Umbilical cord (tissue), 2 donors: ENCODE results near the genes GABBR2 and COL15A1.

DNA sequence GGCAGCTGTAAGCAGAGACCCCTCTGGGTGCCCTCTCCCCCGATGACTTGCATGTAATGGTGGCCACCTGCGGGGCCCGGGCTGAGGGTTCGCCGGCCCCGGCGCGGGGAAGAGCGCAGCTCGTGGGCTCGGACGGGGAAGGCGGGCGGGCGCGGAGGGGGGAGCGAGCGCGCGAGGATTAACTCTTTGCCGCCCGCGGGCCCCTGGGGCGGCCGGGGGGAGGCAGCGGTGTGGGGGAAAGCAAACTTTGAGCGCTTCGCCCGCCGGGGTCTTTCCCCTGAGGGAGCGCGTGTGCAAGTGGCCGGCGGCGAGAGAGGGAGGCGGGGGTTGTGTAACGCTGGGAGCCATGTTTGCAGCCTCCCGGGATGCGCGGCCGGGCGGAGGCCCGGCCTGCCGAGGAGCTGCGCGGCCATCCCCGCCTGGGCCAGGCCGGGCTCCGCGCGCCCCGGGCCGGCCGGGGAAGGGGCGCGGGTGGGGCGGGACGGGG lies 505 bp downstream of the ANP32B start:
- RAMPAGE, long total RNA = no peak

DNA sequence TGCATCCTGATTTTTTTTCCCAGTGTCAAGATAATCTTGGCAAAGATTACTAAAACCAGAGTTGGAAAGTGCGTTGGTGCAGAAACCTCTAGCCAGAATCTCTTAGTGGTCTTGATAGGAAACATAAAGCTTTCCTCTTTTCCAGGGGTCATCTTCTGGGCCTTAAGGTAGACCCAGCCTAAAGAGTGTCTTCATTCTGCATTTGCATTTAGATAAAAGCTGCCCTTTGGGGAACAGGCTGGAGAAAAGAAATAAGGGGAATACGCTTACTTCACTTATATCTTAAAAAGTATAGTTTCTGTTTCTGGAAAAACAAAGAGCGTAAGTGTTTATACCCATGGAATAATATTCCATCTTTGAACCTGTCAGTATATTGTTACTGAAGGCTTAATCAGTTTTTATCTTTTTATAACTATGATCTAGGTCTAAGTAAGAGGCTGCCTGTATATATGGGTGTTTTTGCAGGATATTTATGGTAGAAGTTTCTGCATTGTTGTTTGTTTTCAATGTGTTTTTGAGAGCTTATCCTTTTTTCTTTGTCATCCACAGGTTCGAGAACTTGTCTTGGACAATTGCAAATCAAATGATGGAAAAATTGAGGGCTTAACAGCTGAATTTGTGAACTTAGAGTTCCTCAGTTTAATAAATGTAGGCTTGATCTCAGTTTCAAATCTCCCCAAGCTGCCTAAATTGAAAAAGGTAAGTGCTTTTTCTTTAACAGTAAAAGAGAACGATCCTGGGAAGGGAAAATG lies 11.1 kb downstream of the ANP32B start:
- RAMPAGE, long total RNA = no peak

DNA sequence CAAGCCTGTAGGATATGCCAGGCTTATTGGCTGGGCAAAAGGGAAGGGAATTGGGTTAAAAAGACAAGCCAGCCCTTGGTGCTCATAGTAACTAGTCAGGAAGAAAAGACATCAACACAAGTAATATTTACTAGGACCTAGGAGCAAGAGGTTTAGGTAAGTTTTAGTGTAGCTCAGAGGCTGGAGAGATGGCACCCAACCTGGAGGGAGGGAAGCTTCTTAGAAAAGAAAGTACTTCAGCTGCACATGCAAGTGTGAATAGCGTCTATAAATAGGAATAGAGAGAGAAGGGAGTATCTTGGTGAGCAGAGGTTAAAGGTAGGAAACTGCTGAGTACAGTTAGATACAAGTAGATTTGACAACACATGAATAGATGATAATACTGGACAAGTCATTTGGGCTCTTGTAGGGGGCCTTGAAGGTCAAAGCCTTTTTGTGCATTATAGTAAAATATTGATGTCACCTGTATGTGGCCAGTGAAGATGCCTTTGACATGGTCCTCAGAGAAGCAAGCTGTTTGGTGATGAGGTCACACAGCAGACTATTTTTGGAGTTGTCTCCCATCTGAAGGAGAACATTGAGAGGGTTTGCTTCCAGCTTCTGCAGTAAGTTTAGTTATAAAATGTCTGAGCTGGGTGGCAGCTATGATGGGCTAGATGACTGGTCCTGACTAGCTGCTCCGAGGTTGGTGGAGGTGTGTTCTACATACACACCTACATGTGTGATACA lies 34.2 kb downstream of the ANP32B start:
- RAMPAGE, long total RNA = no peak

DNA sequence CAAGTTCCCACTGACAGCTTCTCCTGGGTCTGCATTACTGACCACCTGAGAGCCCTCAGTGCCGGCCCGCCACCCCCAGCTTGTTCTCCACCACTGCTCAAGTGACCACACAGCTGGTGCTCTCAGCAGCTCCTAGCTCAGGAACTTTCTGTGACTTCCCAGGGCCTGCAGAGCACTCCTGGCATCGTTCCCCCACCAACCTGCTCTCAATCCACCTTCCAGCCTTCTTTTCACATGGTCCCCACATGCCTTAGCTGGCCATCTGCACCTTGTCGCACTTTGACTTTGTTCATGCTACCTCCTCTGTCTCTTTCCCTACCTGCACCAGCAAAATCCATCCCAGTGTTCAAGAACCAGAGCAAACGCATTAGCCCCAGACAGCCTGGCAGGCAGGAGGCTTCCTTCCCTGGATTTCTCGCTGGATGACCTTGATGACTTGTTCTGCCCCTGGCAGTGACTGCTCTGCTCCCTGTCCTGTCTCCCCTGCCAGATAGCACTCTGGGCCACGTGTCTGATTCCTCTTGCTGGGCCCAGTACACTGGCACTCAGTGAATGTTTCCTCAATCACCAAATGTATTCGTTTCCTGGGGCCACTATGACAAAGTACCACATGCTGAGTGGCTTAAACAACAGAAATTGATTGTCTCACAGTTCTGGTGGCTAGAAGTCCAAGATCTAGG lies 35.0 kb upstream of the NANS start:
- RAMPAGE, long total RNA = no peak

DNA sequence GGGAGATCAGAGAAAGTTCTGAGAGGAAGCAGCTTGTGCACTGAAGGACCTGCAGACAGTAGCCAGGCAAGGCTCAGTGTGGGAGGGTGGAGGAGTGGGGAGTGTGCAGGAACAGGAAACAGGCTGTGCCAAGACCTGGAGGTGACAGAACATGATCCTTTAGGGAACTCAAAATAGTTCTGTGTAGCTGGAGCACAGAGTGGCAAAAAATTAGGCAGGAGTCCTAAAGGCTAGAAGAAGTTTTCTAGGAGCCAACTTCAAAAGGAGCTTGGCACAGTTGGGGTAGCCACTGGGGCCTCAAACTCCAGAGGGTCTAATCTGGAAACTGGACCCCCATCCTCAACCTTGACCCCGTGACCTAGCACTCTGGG lies 19.1 kb upstream of the NANS start:
- RAMPAGE, long total RNA = no peak

DNA sequence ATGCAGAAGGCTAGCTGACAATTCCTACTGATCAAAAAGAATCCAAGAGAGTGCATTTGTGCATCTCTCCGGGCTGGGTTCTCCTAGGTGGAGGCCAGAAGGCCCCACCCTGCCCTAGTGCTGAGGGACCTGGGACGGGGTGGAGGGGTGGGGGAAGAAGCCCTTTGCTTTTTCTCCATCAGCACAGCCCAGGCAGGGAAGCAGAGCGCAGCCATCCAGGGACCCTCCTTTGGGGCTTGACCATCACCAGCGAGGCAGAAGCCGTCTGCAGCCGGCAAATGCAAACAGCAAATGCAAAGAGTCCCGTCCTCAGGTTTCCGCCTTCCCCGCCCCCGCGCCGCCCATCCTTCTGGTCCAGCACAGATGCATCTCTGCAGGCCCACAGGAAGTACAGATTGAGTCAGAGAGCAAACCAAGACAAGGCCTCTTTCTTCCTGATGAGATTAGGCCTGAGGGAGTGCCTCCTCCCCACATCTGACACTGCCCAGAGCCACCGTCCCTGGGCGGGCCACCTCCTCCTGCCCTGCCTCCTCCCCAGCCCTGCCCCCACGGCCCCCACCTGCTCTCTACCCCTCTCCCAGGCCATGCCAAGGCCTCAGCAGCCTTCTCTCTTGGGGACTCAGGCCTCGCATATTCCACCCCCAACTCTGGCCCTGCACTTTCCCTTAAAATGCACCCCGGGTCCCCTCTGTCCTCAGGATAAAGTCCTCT lies 23.4 kb downstream of the CORO2A start:
- RAMPAGE, long total RNA = no peak

- RAMPAGE, long total RNA = no peak
These were observed 15.4 kb downstream of the CORO2A start for GRCh38 chr9:98177003-98177422.

DNA sequence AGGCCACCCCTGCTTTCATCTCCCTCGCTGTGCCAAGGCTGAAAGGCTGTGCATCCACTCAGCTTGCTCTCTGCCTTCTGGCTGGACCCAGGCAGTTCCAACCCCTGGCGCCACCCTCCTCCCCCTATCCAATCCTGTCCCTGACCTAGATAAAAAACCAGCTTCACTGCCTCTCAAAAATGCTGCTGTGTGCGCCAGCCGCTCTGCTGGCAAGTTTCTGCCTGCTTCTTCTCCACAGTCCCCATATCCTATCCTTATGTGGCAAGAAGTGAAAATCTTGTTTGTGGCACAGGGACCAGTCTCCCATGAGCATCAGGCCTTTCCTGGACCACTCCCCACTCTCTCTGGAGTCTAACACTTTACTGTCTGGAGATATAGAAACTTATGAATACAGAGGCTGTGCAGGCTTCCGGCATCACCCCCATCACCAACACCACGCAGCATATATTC lies 22.5 kb upstream of the CORO2A start:
- RAMPAGE, long total RNA = no peak

- RAMPAGE, long total RNA = no peak
These were observed 26.6 kb upstream of the CORO2A start for GRCh38 chr9:98218726-98219657.

GRCh38 chr9:98226454-98226948 lies 28.9 kb downstream of the TBC1D2 start:
- RAMPAGE, long total RNA = no peak

- RAMPAGE, long total RNA = no peak
These were observed 27.6 kb downstream of the TBC1D2 start for GRCh38 chr9:98227742-98228289.

DNA sequence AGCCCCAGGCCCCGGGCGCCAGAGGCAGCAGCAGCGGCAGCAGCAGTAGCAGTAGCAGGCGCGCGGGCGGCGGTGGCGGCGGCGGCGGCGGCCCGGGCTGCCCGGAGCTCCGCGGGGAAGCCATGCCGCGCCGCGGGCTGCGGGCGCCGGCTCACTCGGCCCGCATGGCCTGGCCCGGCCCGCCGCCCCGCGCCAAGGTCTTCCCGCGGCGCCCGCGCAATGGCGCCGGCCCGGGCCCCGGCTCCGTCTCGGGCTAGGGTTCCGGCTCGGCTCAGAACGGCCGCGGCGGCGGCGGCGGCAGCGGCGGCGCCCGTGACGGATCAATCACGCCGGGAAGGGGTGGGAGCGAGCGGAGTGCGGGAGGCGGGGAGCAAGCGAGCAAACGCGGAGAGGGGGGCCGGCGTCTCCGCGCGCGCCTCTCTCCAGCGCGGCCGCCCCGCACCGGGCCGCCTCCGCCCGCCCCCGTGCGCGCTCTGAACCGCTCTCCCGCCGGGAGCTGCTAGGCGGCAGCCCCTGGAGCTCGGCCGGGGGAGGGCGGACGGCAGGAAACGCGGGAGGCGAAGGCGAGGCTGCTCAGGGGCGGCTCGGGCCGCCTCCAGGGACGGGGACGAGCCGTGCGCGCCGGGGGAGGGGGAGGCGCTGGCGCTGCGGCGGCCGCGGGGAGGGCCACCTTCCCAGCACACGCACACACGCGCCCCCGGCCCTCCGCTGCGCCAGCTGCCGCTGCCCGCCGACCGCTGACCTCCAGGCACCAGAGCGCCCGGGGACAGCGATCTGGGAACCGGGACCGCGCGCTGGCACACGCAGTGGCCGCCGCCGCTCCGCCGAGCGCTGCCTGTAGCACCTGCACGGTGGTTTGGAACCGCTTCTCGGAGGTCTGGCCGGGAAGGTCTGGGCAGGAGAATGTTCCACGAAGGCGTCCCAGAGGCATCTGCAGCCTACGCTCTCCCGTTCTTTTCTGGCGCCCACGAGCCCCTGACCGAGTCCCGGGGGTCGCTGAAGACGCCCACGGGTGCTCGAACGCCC lies at the start of gene GABBR2:
TSS of gene GABBR2 (minus strand) at position 322 of the 1,026 bp plus-strand sequence.
- RAMPAGE, long total RNA = no peak

GRCh38 chr9:98832909-98833761 lies 25.7 kb downstream of the GALNT12 start:
- RAMPAGE, long total RNA = no peak

DNA sequence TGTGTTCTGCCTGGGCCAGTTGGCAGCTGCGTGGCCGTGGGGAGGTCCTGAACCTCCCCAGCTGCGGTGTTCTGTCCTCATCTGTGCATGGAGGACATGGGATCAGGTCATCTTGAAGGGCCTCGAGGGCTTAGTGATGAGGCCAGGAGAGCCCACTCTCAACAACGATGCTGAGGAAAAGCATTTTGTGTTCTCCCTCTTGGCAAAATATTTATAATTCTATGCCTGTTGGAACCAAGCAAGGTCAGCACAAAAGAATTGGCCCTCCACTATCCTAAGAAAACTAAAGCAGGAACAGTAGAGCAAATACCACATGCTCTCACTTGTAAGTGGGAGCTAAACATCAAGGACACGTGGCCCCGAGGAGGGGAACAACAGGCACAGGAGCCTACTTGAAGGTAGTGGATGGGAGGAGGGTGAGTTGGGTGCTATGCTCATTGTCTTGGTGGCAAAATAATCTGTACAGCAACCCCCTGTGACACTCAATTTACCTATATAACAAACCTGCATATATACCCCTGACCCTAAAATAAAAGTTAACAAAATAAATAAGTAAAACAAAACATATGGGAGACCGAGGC lies 63.1 kb upstream of the COL15A1 start:
- RAMPAGE, long total RNA = no peak

DNA sequence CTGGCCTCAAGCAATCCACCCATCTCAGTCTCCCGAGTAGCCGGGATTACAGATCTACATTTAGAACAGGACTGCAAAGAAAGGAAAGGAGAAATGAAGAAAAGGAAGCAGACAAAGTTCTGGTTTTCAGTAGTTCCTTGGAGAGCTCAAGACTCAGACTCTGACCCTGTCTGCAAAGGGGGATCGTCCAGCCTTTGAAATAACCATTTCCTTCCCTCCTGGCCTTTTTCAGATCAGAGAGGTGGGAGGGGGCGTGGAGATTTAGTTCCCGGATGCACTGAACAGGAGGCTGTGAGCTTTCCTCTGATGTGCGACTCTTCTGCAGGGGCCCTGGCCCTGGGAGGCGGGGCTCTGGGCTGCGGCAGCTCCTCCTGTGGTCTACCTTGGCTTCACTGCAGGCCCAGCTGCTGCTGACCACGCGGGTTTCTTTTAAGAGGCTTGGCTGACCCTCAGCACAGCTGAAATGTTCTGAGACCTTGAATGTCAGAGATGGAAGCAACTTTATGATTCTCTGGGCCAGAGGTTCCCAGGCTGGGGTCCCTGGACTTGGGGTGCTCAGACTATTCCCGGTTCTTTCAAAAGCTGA lies 27.1 kb upstream of the COL15A1 start:
- RAMPAGE, long total RNA = no peak

DNA sequence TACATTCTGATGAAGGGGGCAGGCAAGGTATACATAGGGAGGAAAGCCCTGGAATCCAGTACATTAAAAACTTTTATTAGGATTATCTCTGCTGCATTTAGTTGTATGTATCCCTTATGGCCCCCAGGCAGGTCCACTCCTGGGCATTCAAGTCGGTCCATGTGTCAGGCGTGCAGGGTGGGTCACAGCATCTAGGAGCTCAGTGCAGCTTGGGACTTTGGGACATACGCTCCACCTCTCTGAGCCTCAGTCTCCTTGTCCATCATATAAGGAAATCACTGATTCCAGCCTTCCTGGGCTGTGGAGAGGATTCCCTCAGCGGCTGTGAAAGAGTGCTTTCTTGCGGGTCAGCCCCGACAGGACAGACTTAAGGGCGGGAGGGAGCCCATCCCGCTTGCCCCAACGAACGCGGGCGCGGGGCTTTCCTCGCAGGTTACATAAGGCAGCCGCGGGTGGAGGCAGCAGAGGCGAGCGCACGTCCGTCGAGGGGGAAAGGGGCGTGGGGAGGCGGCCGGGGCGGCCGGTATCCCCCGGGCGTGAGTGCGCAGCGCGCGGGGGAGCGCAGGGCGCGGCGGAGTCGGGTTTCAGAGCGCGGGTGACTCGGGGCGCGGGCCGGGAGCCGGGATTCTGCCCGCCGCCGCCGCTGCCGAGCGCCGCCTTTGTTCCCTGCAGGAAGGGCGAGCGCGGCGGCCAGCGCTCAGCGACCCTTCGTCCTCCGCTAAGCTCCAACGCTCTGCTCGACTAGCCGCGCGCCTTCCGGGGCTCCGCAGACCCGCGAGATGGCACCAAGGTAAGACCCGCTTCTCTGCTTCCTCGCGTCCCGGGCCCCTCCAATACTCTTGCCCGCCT lies at the start of gene COL15A1:
TSS of gene COL15A1 (plus strand) at position 625 of the 849 bp plus-strand sequence.
- RAMPAGE, long total RNA = start-site peak on the plus strand centred at position 624 of the sequence, 91 bp wide, 161 and 191 reads in 2 replicates

- RAMPAGE, long total RNA = no peak
These were observed 10.1 kb downstream of the COL15A1 start for GRCh38 chr9:98953837-98954162.

- RAMPAGE, long total RNA = no peak
These were observed 80.0 kb upstream of the TGFBR1 start for GRCh38 chr9:99024754-99025520.

DNA sequence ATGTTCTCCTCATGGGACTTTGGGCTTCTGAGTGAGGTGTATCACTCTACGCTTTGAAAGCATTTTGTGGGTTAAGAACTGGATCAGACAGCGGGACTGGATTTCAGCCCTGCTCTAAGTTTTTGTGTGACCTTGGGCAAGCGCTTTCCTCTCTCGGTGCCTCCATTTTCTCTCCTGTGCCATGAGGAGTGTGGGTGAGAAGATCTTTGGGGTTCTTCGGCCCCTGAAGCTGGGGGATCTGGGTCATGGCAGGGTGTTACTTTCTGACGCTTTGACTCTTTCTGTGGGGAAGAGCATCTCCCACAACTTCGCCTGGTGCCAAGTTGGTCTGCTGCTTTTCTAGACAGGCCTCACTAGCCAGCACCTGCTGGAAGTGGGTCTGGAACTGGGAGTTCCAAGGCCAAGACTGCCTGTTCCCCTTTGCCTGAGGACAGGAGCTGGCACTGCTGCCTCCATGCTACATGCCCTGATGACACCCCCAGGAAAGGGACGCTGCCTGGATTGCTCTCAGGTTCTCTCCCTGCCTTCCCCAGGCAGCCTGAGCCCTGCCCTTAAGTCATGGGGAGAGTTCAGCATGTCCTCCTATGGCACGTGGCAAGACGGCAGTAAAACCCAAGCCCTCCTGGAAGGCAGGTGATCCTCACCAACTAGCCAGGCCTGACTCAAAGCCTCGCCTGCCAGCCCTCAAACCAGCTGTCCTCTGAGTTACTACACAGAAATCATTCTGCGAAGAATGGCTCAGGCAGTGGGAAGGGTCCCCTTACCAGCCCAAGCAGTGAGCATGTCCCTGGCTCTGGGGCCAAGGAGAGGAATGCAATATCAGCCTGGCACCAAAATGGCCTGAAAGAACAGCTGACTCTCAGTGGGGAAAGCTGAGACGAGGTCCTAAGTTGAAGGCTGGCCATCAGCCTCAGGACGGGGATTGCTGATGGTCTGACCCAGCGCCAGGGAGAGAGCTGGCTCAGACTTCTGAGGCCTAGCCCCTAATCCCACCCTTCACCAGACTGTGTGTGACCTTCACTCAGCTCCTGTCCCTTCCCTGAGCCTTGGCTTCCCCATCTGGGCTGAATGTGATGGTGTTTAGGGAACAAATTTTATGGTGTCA lies 35.8 kb downstream of the SEC61B start:
- RAMPAGE, long total RNA = no peak

DNA sequence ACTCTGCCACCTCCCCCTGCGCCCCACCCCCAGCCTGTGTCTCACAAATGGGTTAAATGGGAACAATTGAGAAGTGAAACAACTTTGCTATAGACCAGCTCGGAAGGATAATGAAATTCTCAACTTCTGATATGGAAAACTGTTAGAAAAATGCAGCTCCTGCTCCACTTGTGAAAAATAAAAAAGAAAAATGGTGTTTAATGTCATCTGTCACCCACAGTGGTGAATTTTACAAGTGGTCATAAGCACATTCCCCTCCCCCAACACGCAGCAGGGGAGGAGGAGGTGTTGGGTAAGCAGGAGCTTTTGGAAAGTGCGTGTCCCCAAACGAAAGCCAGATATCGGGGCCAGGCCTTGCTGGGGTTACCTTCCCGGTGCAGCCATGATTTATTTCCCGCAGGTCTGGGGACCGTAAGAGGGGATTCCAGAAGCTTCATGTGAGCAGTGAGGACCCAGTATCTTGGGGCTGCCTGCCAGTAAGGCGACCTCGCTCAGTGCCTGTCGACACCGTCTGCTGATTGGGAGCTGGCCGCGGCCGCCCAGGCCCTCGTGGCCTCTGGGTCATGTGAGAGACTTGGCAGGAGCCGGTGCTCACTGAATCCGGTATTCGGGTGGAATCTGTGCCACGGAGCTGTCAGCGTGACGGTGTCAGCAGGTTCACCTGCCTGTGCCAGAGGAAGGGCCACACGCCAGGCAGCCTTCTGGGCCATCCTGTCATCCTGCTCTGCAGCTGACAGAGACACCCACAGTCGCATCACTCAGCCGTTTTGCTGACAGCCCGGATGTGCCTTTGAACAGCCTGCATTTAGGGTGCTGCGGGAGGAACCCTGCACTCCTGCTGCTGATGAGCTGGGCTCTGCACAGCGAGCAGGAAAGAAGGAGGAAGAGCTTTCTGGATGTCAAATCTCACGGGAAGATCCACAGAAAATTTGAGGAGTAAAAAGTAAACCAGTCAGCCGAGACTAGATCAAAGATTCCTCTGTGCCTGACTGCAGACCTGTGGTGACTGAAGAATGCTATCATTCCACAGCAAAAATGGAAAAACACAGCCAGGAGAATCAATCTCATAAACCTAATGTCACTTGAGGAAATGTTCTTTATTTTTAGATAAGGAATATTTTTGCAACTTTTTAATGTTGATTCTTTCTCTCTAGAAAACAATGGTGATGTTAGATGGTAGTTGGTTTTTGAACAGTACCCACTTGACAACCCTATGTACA lies 37.4 kb downstream of the SEC61B start:
- RAMPAGE, long total RNA = no peak